Metastatic Pancreatic Carcinoma in the Ovary (tissue), 1 donor: ENCODE data around the gene XKR3.

DNA sequence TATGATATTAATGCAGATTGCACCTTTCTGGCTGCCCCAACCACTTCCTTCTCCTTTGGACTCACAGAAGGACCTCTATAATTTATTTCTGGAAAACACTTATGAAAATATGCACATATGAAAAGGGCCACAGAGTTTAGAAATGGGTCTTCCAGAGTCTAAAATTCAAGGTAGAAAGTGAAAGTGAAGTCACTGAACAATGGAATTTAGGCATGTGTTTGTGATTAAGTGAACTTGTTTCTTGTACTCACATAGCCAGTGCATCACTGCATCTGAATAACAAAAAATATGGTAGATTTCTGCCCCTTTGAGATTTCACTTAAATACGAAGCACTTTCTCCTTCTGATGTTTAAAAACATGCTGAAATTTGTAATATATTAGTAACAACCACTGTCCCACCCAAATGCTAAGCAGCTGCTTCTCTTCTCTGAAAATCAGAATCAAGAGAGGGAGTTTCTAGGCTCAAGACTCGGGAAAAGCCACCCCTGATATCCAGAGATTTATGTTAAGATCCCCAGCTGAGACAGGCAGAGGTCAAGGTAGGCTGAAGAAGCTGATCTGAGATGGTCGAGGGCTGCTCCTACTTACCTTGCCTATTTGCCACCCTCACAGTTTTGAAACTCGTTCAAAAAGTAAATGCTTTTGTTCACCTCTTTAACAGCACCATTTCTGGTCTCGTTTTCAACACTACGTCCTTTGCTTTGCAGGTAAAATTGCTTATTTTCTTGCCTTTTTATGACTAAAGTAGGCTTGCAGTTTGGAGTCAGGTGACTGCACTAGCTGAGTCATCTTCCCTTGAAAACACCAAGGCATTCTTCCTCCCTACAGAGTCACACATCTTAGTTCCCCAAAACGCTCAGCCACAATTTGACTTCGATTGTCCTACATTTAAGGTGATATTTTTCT, at the start of gene XKR3:
XKR3 (minus strand) TSS at position 710 of the 907 bp plus-strand sequence.
- PRO-cap: no peak

DNA sequence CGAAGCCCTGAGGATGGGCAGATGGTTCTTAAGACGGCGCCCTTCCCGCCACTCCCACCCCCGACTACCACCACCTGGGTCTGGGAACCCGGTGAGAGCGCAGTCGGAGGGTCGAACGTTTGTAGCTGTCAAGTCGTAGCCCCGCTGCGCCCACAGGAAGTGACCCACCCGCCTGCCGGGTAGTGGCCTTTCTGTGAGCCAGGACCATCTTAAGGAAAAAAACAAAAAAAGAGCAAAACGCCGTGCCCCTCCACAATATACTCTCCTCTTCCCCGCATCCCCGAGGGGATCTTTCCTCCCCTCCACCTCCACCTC, 1.1 kb downstream of the IL17RA start:
- PRO-cap: no peak

- PRO-cap: no peak
Measured at GRCh38 chr22:17100189-17100825, 15.5 kb downstream of the IL17RA start.

- PRO-cap: no peak
Measured at GRCh38 chr22:17241916-17242630, 22.8 kb upstream of the ADA2 start.

DNA sequence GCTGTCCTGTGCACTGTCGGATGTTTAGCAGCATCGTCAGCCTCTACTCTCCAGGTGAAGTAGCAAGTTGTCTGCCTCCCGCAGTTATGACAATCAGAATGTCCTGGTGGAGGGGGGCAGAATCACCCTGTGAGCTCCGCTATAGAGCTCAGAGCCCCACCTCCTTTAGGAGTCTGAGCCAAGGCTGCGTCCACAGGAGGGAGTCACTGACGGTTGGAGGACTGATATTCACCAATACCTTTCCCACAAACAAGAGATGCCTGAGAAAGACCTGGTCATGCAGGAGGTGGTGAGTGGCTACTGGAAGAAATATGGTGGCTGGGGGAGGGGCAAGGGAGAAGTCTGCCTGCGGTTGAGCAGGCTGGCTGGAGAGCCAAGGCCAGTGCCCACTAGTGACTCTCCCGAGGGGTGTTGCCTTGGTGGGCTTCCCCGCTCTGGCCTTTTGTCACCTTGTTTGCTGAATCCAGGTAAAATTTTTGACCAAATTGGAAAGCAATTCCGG, 41.8 kb upstream of the ADA2 start:
- PRO-cap: no peak

GRCh38 chr22:17267903-17268606, 48.8 kb upstream of the ADA2 start:
- PRO-cap: no peak

- PRO-cap: no peak
Measured at GRCh38 chr22:17472234-17472568, 91.1 kb upstream of the SLC25A18 start.

DNA sequence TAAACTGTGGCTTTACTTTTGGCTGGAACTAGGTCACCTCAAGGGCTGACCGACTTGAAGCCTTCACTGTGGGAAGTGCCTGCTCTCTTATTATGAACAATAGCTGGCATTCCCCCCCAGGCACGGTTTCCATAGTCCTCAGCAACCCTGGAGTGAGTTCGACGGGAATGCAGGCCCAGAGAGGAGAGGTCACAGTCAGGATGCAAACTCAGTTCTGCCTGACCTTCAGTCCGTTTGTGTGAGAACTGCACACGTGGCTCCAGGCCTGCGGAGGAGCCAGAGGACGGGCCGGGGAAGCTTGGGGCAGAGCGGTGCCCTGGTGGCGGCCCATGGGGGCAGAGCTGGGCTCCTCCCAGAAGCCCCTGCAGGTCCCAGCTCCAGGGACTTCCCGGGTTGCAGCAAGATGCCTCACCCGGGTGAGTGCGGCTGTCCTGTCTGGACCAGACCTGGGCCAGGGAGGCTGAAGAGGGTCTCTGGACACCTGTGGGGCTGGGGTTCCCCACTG, 17.2 kb downstream of the SLC25A18 start:
- PRO-cap: no peak

DNA sequence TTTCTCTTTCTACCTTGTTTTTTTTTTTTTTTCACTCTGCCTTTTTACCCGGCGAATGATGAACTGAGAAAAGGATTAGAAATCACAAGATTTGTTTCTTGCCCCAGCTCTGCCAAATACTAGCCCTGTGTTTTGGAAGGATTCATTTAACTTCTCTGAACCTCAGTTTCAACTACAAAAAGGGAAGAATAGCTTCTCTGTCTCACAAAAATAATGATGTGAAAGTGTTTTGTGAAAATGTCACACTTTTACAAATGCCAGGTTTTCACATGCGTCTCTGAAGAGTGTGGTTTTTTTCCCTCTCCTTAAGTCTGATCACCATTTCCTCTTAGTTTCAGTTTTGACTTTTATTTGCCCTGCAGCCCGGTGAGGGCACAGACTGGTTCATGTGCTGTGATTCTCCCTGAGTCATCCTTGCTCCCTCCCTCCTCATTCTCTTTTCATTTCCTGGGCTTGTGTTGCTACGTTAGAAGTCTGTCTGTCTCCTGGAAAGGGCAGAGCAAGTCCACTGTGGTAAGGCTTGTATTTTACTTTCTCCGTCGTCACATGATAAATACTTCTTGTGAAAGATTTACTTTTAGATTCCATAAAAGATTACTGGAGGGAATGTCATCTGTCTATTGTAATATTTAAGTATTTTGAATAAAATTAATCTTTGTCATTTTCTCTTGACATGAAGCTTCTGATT, 67.8 kb downstream of the BID start:
- PRO-cap: no peak

DNA sequence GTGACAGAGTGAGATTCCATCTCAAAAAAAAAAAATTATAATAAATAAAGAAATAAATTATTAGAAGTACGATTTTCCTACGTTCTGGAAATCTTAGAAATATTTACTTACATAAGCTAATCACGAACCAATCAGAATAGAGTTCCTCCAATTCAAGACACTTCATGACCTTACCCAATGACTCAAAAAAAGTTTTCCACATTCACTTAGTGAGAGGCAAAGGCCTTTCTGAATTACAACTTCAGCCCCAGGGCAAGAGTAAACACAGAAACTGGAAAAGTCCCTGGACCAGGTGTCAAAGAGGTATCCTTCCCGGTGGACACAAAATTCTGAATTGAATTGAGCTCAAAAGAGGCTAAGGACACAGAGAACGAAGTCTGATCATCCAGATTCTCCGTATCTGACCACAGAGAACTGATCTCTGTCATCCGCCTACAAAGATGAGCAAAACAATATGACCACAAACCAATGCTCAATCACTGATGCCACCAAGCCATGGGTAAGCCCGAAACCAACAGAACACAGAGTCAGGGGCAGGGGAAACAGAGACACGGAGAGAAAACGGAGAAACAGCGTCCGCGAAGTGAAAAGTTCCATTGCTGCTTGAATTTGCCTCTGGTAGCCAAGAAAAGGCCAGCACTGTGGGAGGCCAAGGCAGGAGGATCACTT, 6.9 kb downstream of the BID start:
- PRO-cap: no peak

DNA sequence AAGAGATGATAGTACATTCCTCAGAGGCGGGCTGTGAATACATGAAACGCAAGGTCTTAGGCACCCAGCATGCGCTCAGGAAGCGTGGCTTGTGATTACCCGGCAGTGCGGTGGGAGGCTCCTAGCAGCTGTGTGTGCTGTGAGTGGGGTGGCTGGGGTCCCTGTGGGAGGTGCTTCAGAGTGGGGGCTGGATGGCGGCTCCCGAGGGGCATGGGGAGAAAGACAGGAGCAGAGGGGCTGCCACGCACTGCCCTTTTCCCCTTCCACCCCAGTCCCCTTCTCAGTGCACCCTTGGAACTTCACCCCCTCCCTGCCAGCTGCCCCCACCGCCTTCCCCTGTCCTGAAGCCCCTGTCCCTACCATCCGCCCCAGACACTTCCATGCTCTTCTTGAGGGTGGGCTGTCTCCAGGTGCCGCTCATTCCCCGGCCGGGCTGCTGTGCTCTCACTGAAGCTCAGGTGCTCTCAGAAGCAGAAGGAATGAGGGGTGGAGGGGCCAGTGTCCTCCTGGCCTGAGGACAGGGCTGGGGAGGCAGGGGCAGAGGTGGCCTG, 6.3 kb upstream of the BID start:
- PRO-cap: no peak

GRCh38 chr22:17795678-17795903, 21.3 kb upstream of the BID start:
- PRO-cap: no peak

DNA sequence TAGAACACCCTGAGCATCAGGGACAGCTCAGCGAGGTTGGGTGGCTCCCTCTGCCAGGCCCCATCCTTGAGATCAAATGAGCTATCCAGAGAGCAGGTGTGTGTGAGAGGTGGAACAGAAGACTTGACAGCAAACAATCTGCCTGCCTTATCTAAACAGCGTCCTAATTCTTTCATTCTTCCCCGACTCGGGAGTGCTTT, 96.2 kb upstream of the BID start:
- PRO-cap: no peak

DNA sequence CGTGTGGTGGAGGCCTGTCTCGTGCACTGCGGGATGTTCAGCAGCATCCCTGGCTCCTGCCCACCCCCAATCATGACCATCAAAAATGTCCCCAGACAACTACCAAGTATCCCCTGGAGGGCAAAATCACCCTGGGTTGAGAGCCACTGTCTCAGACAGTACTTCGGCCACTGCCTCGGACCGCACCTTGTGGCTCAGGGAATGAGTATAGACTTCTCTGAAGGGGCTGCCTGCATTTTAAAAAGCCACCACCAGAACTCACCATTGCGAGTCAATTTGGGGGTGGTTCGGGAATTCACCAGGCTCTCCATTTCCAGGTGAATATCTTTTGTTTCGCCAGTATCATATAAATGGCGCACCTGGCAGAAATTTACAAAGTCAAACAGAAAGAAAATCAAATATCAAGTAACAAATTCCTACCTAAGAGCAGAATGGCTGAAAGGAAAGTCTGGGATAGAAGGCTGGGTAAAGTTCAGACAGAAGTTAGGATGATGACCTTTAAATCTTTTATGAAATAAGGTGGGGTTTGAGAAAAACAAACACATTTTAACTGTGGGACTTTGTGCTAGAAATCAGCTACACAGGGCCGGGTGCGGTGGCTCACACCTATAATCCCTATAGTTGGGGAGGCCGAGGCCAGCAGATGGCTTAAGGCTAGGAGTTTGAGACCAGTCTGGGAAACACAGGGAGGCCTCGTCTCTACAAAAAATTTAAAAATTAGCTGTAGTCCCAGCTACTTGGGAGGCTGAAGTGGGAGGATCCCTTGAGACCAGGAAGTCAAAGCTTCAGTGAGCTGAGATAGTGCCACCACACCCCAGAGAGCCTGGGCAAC, 119.5 kb upstream of the BID start:
- PRO-cap: no peak

- PRO-cap: no peak
Measured at GRCh38 chr22:17919481-17919969, 104.8 kb downstream of the MICAL3 start.

DNA sequence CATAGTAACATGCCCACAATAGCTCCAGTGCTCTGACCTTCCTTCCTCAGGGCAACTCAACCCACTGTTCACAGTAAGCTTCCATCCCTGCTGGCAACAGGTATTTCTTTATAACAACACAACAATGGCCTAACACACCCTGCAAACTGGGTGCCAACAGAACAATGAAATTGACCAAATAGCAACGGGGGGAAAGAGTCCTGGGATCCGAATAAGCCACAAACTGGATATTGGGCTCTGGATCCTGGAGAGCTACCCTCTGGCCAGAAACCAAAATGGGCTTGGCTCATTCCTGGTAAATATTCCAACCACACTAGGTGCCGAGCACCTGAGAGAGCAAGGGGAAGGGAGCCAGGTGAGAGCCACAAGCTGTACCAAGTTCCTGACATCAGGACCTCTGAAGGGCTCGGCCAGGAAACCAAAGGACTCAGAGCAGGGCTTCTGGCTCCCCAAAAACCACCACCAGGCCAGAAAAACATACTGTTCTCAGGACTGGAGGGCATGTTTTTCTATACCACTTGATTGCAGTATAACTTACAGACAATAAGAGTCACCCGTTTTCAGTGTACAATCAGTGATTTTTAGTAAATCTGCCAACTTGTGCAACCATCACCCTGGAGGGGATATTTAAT, 99.4 kb downstream of the MICAL3 start:
- PRO-cap: no peak

DNA sequence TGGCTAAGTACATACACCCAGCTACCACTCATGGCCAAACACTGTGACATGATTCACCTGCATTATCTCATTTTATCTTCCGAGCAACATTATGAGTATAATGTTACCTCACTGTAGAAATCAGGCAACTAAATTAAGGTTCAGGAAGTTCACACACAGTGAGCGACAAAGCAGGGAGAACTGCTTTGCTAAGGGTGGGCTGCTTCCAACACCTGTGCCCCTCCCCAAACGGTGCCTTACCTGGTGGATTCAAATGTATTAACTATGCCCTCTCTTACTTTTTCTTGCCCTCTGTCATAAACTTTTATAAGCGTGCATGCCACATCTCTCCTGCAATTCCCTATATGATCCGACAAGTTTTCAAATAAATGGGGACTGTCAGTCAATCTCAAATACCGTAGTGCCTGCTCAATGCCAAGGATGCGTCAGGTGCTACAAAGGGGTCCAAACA, 75.0 kb downstream of the MICAL3 start:
- PRO-cap: no peak

DNA sequence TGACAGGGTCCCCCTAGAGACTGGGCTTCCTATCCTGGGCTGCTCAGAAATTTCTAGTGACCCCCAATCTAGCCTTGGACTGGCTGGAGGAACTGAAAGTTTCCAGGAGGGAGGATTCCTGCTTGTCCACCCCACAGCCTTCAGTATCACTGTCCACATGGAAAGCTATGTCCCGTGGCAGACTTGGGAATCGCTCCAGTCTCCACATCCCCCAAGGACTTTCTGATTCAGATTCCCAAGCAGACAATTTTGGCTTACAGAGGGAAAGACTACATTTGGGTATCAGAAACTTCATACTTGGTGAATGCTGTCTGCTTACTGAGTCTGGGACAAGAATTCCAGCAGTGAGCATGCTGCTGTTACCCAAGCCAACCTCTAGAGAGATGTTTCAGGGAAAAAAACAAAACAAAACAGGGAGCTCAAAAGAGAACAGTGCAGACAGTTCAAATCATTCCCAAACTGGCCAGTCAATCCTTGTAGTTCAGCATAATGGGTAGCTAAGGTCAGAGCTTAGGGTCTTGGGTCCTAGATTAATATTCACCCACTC, 9.2 kb upstream of the MICAL3 start:
- PRO-cap: no peak

GRCh38 chr22:18061031-18061935, 16.5 kb upstream of the PEX26 start:
- PRO-cap: no peak

DNA sequence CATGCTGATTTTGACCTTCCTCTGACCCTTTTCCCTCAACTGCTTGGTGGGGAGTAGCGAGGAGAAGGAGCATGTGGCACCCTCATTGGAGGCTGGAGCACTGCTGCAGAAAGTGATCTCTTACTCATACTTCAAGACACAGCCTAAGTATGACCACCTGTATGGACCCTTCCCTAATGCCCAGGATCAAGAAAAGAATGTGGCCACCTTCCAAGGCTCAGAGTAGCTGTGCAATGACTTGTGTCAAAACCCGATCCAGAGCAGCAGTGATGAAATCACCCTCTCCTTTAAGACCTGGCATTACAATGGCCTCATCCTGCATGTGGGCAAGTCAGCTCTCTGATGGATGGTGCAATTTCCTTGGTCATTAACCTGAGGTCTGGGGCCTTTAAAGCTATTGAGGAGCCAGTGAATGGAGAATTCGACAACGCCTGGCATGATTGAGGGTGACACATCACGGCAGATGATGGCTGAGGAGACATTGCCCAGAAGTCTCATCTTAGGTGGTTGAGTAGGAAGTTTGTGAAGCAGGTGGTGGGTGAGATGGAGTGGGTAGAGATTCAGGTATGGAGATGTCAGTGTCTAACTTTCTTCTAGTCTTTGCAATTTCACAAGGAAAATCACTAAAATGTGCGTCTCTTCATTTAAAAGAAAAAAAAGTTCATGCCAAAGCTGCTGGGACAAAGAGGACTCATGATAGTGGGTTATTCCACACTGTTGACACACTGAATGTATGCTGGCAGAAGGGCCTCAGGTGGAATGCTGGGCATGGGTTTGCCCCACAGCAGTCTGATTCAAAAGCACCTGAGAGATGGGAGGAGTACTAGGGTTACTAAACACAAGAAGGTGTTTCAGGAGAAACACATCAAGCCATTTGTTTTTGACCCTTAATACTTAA, 8.9 kb upstream of the TUBA8 start:
- PRO-cap: no peak